Diencephalon (tissue), 2 donors: ENCODE measurements around the gene CDC5L.

GRCh38 chr6:44136251-44136642 lies 8.9 kb downstream of the TMEM63B start:
- RAMPAGE, long total RNA, result no peak

GRCh38 chr6:44248511-44249015 lies 1.7 kb downstream of the HSP90AB1 start:
- RAMPAGE, long total RNA, result no peak

DNA sequence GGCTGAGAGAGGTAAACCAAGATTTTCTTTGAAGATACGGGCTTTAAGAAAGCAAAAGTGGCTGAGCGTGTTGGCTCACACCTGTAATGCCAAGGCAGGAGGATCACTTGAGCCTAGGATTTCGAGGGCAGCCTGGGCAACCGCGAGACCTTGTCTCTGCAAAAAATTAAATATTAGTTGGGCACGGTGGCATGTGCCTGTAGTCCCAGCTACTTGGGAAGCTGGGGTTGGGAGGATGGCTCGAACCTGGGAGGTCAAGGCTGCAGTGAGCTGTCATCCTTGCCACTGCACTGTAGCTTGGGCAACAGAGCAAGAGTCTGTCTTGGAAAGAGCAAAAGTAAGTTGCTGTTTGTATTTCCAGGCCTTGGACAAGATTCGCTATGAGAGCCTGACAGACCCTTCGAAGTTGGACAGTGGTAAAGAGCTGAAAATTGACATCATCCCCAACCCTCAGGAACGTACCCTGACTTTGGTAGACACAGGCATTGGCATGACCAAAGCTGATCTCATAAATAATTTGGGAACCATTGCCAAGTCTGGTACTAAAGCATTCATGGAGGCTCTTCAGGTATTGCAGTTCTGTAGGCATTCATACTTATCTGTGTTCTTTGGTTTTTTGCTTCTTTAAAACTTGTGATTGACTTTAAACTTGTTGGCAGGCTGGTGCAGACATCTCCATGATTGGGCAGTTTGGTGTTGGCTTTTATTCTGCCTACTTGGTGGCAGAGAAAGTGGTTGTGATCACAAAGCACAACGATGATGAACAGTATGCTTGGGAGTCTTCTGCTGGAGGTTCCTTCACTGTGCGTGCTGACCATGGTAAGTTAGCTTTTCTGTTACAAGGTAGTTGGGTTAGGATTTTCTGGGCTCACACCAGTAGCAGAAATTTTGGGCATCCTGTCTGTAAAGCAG lies 2.4 kb downstream of the HSP90AB1 start:
- RAMPAGE, long total RNA, result start-site peak on the plus strand centred at position 739 of the sequence, 162 bp wide, 1,356 and 746 reads in 2 replicates

DNA sequence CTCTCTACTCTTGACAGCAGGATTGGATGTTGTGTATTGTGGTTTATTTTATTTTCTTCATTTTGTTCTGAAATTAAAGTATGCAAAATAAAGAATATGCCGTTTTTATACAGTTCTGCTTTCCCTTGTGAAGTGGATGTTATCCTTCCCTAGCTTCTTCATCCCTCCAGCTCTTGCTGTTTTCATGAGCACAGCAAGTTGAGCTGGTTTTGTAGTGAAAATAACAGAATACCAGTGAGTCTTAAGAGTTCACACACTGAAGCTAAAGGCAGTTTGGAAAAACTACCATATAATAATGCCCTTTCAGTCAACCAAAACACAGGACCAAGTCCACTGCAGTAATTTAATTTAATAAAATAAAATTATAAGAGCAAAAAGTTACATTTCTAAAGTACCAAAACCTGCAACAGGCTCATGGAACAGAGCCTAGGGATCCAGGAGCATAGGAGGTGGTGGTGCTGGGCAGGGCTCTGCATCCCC lies 3.5 kb downstream of the SLC35B2 start:
- RAMPAGE, long total RNA, result no peak

- RAMPAGE, long total RNA, result no peak
These were observed 2.8 kb downstream of the SLC35B2 start for GRCh38 chr6:44254252-44255239.

DNA sequence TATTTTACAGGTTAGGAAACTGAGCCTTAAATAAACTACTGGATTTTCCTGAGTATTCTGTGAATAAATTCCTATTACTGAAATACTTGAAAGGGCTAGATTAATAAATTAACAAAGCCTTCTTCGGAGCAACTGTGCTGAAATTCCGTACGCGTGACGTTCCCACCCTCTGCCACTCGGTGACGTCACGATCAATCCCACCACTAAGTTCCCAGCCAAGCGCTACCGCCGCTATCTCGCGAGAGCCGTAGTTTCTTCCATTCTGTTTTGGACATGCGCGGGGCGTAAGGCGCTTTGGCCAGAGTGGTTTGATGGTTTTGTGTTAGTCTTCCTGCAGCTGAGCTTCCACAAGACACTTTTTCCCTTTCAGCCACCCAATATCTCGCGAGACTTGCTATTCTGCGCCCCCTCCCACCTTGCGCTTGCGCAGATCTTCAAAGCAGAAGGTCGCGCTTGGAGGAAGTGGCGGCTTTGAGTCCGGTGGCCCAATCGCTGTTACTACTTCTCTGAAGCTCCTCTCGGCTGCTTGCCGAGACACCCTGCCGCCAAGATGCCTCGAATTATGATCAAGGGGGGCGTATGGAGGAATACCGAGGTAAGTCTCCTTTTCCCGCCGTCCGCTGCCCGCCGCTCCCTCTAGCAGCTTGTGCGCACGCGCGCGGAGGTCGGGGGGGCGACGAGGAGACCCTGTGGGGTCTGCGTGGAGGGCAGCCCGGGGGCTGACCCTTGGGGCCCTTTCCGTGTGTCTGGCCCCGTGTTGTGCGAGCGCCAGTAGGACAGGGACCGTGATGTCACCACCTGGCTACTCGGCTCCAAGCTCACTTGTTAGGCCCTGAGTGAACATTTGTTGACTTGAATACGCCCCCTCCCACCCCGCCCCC lies at the start of gene CDC5L:
TSS of gene CDC5L (plus strand) at position 433 of the 881 bp plus-strand sequence.
- RAMPAGE, long total RNA, result start-site peak on the plus strand centred at position 439 of the sequence, 41 bp wide, 1,401 and 873 reads in 2 replicates

GRCh38 chr6:44396795-44397287 lies 9.3 kb downstream of the CDC5L start:
- RAMPAGE, long total RNA, result no peak

GRCh38 chr6:44456579-44457202 lies 69.2 kb downstream of the CDC5L start:
- RAMPAGE, long total RNA, result no peak

DNA sequence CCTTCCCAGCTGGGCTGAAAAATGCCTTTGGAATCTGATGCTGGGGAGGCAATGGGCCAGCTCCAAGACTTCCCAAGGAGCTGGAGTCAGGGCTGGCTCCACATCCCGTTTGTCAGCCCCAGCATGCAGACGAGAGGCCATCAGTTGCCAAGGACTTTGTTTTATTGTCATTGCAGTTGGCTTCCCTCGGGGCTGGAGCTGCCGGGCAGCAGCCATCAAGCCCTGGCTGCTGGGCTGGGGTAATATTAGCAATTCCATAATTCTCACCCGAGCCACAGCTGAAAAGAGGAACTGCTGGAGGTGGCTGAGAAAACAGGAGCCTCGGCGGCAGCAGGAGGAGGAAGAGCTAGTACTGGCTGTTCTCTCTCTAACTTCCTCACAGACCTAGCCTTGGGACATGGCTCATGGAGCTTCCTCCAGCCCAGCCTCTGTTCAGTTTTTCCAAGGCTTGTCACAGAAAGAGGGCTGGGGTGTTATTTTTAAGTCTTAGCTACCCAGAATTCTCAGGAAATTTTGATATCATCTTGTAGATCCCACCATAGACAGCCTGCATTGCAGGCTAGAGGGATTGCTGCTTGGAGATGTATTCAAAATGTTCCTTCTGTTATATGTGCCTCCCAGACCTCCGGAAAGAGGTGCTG lies 182.6 kb downstream of the CDC5L start:
- RAMPAGE, long total RNA, result no peak

- RAMPAGE, long total RNA, result no peak
These were observed 595 bp upstream of the SUPT3H start for GRCh38 chr6:45378338-45378719.

DNA sequence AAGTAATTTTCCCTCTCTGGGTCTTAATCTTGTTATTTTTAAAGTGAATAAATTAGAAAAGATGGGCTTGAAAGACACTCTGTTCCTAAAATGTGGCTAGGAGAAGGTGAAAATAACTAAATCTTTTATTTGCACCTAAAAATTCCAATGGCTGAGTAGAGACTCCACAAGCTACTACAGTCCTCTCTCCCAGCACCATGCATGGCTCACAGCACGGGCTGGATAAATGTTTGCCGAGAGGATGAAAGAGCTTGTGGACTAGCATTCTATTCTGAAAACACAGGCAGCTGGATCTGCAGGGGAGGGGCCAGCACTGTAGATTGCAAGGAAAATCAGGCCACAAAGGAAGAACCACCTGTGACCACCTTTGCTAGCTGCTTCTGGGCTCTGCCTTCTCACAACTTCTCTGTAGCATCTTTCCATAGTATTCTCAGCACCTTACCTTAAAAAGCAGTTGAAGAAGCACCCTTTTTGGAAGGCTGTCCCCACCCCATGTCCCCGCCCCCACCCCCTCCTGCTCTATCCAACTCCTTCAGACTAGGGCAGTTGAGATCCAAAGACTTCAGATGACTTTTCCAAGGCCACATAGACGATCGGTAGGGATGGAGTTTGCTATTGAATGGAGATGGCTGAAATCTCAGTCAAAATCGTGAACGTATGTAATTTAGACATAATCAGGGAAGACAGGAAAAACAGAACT lies 46.6 kb downstream of the CLIC5 start:
- RAMPAGE, long total RNA, result no peak

- RAMPAGE, long total RNA, result no peak
These were observed 44.4 kb downstream of the CLIC5 start for GRCh38 chr6:45971154-45971765.

DNA sequence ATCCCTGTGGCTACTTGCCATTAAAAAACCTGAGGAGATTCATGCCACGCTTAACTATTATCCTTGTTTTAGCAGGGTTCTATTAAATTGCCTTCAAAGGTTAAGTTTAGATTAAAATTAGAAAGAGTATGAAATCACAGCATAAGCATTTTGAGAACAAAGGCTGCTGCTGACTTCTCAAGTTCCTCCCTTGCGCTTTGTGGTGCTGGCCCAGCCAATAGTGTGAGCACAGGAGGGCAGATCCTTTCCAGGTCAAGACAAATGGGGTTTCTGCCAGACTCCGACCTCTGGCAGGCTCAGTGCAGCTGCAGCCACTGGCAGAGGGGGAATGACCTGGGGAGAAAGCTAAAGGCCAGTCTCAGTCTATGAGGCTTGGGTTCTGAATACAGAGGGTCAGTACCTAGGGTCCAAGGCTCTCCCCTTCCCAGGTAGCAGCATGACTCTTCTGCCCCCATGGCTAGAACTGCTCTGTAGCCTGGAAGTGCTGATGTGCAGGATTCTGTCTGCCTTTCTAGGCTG lies 27.0 kb downstream of the CLIC5 start:
- RAMPAGE, long total RNA, result no peak

- RAMPAGE, long total RNA, result no peak
These were observed 2.8 kb downstream of the CLIC5 start for GRCh38 chr6:46012833-46013337.

DNA sequence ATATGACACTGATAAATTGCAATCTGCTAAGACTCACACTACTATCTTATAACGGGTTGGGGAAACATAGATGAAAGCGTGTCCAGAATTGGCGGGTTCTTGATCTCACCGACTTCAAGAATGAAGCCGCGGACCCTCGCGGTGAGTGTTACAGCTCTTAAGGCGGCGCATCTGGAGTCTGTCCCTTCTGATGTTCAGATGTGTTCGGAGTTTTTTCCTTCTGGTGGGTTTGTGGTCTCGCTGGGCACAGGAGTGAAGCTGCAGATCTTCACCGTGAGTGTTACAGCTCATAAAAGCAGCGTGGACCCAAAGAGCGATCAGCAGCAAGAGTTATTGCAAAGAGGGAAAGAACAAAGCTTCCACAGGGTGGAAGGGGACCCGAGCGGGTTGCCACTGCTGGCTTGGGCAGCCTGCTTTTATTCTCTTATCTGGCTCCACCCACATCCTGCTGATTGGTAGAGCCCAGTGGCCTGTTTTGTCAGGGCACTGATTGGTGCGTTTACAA lies 86.2 kb downstream of the RCAN2 start:
- RAMPAGE, long total RNA, result no peak

DNA sequence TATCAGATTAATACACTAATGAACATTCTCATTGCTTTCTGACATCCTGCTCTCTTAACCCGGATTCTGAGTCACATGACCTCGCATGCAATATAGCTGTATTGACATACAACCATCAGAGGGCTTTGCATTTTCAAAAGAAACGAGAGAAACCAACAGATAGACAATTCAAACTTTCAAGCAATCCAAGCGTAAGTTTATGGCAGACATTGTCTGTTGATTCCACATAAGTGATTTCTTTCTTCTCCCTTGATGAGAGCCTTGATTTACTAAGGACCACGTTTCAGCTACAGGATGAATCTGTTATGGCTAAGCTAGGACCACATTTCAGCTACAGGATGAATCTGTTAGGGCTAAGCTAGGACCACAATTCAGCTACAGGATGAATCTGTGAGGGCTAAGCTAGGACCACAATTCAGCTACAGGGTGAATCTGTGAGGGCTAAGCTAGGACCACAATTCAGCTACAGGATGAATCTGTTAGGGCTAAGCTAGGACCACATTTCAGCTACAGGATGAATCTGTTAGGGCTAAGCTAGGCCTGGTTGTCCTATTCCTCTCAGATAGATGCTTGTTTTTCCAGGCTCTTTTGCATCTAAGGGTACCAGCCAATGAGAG lies 63.5 kb downstream of the RCAN2 start:
- RAMPAGE, long total RNA, result no peak

- RAMPAGE, long total RNA, result no peak
These were observed 6.8 kb downstream of the RCAN2 start for GRCh38 chr6:46484500-46484868.

DNA sequence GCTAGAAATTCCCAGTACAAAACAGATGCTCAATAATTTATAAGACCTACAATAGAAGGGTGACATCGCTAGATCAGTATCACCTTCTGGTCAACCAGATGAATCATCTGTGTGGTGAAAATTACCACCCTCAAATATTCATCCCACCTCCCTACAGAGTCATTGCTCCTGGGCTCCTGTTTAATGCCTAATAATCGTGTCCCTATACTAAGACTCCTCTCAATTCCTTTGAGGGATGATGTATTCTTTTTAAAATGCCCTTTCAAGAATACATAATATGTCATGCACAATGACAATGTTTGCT lies 10.8 kb upstream of the ADGRF5 start:
- RAMPAGE, long total RNA, result no peak

DNA sequence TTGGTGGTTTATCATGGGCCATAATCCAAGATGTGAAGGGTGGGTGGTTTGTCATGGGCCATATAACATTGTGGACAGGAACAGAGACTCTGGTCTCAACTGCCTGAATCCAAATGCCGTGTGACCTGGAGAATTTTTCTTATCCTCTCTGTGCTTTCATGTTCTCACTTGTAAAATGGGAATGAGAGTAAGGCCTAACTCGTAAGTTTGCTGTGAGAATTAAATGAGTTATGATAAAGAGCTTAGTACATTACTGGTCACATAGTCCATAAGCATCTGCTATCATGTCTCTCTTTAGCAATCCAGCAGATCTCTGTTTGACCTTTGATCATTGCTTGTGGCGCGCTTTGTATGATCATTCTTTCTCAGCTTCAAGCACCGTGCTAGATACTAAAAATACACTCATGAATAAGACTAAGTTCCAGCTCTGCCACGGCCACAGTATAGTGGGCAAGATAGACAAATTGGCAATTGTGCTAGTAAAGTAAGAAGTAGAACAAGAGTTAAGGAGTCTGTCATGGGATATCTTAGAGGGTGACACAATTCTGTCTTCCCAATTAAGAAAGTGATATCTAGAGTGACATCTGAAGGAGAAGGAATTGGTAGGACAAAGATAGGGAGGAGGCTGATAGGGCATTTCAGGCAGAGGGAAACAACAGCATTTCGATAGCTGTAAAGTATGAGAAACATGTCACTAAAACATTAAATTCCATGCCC lies 75.1 kb upstream of the ADGRF1 start:
- RAMPAGE, long total RNA, result no peak

GRCh38 chr6:47188410-47189075 lies 121.2 kb downstream of the TNFRSF21 start:
- RAMPAGE, long total RNA, result no peak